ENCODE measurements around a stretch of chr6.

GRCh38 chr6:44202356-44202989 lies 14.3 kb upstream of the MYMX start:
- PRO-cap = no peak
- RRBS, 2 experiments = no CpG with 5 or more reads among the region's 5 CpGs

DNA sequence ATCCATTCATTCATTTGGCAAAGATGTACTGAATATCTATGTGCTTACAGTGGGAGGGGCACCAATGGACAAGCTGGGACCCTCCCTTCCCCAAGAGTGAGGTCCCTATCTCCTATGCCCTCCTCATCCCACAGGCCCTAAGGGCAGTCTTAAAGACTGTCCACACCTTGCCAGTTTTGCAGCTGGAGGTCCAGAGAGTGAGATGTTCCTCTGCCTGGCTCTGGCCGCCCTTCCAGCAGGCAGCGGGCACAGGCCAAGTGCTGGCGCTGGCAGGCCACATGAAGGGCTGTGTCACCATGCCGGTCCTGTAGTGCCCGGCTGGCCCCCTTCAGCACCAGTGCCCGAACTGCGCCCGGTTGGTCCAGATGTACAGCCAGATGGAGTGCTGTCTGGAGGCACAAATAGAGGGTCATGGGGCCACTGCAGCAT lies 3.9 kb downstream of the NFKBIE start:
- PRO-cap = no peak
- RRBS, 2 experiments = 89 to 94% methylated on average over 4 of the region's 8 CpGs

DNA sequence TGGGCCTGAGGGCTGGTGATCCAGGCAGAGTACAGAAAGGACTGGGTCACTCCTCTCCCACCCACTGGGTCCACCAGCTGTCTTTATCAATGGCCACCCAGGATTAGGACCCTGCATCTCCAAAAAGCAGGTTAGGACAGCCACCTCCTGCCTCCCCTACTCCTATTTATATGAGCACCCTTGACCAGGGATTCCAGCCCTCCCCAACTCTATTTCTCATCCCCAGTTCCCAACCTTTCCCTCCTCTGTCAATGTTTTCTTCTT lies 1.5 kb downstream of the NFKBIE start:
- PRO-cap = no peak

DNA sequence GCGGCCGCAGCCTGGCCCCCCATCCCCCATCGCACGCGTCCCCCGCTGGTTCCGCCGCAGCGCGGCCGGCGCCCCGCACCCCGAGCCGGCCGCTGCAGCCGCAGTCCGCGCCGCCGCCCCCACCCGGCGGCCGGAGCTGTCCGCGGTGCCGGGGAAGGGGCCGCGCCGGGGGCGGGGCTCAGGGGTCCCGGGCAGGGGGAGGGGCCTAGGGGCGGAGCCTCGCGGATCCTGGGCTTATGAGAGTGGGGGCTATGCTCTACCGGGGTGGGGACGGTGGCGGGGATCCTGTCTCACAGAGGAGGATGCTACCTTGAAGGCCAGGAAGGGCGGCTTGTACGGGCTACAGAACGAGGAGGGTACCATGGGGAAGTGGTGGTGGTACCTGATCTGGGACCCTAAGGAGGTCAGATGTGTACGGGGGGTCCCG lies 671 bp downstream of the TMEM151B start:
- PRO-cap = no peak
- RRBS, 2 experiments = 1 to 3% methylated on average over 15 to 23 of the region's 43 CpGs

GRCh38 chr6:44272880-44273335 lies 2.7 kb downstream of the TMEM151B start:
- PRO-cap = no peak
- RRBS, 2 experiments = no CpG with 5 or more reads among the region's 12 CpGs

- PRO-cap = no peak
- RRBS, 2 experiments = 1 to 3% methylated on average over 7 to 11 of the region's 30 CpGs
Measured at GRCh38 chr6:44297027-44297521, 424 bp downstream of the TCTE1 start.

GRCh38 chr6:44384152-44384351 lies 3.5 kb upstream of the CDC5L start:
- PRO-cap = no peak
- RRBS, 2 experiments = no CpG with 5 or more reads among the region's 3 CpGs

DNA sequence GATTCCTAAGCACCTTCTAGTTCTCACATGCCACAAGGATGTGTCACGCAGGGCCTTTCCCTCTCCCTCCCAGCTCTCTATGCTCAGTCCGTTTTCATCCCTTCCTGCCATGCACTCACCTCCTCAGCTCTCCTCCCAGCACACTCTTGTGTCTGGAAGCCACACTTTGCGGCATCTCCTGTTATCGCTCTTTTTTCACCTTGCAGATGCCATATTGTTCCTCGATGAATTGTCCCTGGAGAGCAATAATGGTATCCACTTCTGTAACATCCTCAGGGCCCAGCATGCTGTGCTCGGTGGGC lies 263.5 kb downstream of the CDC5L start:
- PRO-cap = unidirectional peak, plus-strand start at position 85 of the sequence
- RRBS, 2 experiments = no CpG with 5 or more reads among the region's 6 CpGs

- PRO-cap = no peak
- RRBS, 2 experiments = no CpG with 5 or more reads among the region's 14 CpGs
Measured at GRCh38 chr6:44662609-44663276, 275.2 kb downstream of the CDC5L start.

GRCh38 chr6:44977059-44977532 lies 351.0 kb upstream of the RUNX2 start:
- PRO-cap = no peak

GRCh38 chr6:45423178-45423692 lies 45.5 kb upstream of the SUPT3H start:
- PRO-cap = no peak
- RRBS, 2 experiments = 1 to 4% methylated on average over 7 of the region's 42 CpGs

- PRO-cap = no peak
- RRBS, 2 experiments = no CpG with 5 or more reads among the region's 4 CpGs
Measured at GRCh38 chr6:45436704-45437199, 59.0 kb upstream of the SUPT3H start.

GRCh38 chr6:45663067-45663378 lies 285.3 kb upstream of the SUPT3H start:
- PRO-cap = no peak
- RRBS, 2 experiments = 70 to 86% methylated on average over 4 to 6 of the region's 24 CpGs

DNA sequence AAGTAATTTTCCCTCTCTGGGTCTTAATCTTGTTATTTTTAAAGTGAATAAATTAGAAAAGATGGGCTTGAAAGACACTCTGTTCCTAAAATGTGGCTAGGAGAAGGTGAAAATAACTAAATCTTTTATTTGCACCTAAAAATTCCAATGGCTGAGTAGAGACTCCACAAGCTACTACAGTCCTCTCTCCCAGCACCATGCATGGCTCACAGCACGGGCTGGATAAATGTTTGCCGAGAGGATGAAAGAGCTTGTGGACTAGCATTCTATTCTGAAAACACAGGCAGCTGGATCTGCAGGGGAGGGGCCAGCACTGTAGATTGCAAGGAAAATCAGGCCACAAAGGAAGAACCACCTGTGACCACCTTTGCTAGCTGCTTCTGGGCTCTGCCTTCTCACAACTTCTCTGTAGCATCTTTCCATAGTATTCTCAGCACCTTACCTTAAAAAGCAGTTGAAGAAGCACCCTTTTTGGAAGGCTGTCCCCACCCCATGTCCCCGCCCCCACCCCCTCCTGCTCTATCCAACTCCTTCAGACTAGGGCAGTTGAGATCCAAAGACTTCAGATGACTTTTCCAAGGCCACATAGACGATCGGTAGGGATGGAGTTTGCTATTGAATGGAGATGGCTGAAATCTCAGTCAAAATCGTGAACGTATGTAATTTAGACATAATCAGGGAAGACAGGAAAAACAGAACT lies 46.6 kb downstream of the CLIC5 start:
- PRO-cap = no peak
- RRBS, 2 experiments = no CpG with 5 or more reads among the region's 7 CpGs

- PRO-cap = no peak
- RRBS, 2 experiments = no CpG with 5 or more reads among the region's 4 CpGs
Measured at GRCh38 chr6:46080080-46080505, 49.7 kb upstream of the ENPP4 start.

- PRO-cap = no peak
- RRBS, 2 experiments = no CpG with 5 or more reads among the region's 3 CpGs
Measured at GRCh38 chr6:46379189-46379634, 112.0 kb downstream of the RCAN2 start.

- PRO-cap = no peak
- RRBS, 2 experiments = no CpG with 5 or more reads among the region's 5 CpGs
Measured at GRCh38 chr6:46492184-46492478, 882 bp upstream of the RCAN2 start.

- PRO-cap = no peak
- RRBS, 2 experiments = no CpG with 5 or more reads among the region's 4 CpGs
Measured at GRCh38 chr6:46506141-46506600, 14.9 kb upstream of the RCAN2 start.

DNA sequence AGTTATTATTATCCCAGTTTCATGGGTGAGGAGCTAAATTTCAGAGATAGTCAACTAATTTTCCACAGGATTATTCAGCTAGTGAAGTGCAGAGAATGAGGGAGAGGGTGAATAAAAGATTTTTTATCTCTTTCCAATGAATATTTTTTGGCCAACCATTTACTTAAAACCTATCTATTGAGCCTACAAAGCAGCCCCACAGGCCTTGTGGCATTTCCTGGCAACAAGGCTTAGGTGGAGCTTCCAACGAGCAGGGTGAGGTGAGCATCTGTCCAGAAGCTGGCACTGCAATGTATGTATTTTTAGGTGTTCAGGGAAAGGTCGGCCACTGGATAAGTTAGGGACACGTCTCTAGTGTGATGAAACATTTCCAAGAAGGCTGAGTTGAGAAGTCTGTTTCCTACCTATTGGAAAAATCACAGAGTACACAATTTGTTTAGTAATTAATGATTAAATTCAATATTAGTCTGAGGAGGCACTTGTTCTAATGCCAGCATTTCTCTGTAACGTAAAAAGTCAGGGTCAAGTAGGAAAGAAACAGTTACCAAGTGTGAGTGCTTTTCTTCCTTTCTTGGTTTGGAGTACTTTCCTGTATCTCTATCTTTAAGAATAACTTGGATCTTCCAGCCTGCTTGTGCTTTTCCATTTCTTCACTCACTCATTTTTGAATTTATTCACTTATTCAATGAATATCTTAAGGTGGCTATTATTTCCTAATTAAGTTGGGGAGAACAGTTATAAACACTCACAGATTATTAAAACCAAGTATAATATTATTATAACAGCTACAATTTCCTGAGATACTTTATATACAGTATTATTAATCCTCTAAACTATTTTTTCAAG lies 17.9 kb upstream of the RCAN2 start:
- PRO-cap = no peak
- RRBS, 2 experiments = no CpG with 5 or more reads among the region's 4 CpGs

GRCh38 chr6:46661799-46662587 lies 9.2 kb downstream of the SLC25A27 start:
- PRO-cap = no peak
- RRBS, 2 experiments = no CpG with 5 or more reads among the region's 5 CpGs

Measured in astrocyte (in vitro differentiated cells and primary cell).